Mammary epithelial cell (primary cell): ENCODE results near the genes ZNF628, ZSCAN5C, ZNF583 and ZFP28.

DNA sequence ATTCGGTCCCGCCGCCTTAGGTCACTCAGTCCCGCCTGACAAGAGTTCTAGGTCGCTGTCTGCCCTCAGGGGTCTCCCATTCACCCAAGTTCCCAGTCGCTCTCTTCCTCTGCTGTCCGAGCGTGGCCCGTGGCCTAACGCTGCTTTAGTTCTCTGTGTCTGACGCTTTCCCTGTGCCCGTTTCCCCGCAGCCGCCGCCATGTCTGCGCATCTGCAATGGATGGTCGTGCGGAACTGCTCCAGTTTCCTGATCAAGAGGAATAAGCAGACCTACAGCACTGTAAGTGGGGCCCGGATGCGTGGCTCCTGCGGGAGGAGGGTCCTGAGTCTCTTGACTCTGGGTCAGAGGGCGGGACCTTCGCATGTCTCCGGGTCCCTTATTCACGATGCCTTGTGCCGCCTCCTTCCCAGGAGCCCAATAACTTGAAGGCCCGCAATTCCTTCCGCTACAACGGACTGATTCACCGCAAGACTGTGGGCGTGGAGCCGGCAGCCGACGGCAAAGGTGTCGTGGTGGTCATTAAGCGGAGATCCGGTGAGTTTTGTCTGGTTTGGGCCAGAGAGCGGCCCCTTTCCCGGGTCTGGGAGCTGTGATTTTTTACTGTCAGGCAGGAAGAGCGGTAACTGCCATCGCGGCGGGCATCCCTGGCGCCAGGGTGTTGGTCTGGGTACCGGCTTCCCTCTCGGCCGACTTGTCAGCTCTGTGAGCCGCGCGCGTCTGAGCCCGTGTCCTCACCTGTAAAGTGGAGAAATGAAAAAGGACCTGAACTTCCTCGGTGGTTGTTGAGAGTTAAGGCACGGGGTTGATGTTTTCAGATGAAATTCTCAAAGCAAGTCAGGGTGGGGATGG is 652 bp downstream of the RPL28 start:
- CAGE, long polyA plus RNA = no peak
- RRBS = under 1% methylated on average over 10 of the region's 54 CpGs

- CAGE, long polyA plus RNA = no peak
- RRBS = 1% methylated on average over 28 of the region's 69 CpGs
Observed at GRCh38 chr19:55476314-55477369, at the start of gene ZNF628. ZNF628 (plus strand) TSS chr19:55476617.

DNA sequence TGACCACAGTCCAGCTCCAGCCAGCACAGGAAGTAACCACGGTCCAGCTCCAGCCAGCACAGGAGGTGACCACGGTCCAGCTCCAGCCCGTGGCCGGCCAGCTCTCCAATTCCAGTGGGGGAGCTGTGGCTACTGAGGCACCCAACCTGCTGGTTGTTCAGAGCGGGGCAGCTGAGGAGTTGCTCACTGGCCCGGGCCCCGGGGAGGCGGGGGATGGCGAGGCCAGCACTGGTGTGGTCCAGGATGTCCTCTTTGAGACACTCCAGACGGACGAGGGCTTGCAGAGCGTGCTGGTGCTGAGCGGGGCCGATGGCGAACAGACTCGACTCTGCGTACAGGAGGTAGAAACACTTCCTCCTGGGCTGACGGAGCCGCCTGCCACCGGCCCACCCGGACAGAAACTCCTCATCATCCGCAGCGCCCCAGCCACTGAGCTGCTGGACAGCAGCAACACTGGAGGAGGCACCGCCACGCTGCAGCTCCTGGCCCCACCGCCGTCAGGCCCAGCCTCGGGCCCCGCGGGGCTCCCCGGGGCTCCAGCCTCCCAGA is 1.2 kb upstream of the NAT14 start:
- CAGE, long polyA plus RNA = no peak
- RRBS = no CpG with 5 or more reads among the region's 31 CpGs

DNA sequence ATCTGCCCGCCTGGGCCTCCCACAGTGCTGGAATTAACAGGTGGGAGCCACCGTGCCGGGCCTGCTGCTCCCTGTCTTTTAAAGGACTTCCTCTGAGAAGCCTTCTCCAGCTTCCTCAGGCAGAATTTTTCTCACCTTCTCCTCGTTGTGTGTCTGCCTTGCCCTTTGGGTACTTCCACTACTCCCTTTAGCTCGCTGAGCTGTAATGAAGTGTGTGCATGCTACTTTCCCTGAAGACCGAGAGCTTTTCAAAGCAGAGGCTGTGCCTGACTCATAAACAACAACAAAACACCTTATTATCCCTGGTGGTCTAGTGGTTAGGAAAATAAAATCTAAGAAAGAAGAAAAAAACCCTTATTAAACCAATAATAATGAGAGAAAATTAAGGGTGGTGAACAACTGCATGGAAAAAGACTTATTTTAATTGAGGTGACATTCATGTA is 8.8 kb downstream of the SSC5D start:
- CAGE, long polyA plus RNA = no peak
- RRBS = no CpG with 5 or more reads among the region's 6 CpGs

DNA sequence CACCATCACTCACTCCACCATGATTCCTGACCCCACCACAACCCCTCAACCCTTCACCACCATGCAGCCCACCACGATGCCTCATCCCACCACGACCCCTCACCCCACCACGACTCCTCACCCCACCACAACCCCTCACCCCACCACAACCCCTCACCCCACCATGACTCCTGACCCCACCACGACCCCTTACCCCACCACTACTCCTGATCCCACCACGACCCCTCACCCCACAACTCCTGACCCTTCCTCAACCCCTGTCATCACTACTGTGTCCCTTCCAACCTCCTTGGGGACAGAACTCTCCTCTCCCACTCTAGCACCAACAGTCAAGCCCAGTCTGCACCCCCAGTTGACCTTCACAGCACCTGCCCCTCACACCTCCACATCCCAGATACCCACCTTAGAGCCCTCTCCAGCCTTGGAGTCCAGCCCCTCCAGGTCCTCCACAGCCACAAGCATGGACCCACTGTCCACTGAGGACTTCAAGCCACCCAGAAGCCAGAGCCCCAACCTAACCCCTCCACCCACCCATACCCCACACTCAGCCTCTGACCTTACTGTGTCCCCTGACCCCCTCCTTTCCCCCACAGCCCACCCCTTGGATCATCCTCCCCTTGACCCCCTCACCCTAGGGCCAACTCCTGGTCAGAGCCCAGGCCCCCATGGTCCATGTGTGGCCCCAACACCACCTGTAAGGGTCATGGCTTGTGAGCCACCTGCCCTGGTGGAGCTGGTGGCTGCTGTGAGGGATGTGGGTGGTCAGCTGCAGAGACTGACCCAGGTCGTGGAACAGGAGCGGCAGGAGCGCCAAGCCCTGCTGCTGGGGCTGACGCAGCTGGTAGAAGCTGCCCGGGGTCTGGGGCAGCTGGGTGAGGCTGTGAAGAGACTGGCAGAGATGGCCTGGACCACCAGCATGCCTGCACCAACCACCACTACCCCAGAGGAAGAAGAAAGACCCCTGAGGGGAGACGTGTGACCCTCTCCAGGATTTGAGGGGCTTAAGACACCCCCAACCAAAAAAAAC is 18.6 kb downstream of the SBK2 start:
- CAGE, long polyA plus RNA = no peak
- RRBS = no CpG with 5 or more reads among the region's 11 CpGs

DNA sequence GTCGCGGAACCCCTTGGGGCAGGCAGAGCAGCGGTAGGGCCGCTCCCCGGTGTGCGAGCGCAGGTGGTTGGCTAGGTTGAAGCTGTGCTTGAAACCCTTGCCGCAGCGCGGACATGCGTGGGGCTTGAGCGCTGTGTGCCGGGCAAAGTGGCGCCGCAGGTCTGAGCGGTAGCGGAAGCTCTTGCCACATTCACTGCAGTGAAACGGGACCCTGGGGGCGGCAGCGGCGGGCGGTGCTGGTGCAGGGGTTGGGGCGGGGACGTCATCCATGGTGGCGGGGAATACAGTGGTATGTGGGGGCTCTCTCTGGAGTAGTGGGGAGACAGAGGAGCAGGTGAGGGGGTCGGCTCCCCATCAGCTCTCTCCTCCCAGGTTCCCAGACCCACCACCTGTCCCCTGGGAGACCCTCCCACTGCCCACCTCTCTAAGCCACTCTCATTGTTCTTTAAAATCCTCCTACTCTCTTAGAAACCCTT is 1.7 kb downstream of the FIZ1 start:
- CAGE, long polyA plus RNA = no peak
- RRBS = 90% methylated on average over 12 of the region's 26 CpGs

DNA sequence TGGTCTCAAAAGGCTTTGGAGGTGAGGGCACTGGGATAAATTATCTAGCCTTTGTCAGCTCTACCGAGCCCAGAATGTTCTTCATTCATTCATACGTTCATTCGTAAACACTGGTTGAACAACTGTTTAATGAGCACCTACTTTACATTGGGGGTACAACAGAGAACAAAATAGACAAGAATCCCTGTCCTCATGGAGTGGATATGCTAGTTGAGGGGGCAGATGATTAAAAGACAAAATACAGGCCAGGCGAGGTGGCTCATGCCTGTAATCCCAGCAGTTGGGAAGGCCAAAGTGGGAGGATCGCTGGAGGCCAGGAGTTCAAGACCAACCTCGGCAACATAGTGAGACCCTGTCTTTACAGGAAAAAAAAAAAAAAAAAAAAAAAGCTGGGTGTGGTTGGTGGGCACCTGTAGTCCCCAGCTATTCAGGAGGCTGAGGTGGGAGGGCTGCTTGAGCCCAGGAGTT is 1.7 kb downstream of the ZNF865 start:
- CAGE, long polyA plus RNA = no peak
- RRBS = no CpG with 5 or more reads among the region's 6 CpGs

DNA sequence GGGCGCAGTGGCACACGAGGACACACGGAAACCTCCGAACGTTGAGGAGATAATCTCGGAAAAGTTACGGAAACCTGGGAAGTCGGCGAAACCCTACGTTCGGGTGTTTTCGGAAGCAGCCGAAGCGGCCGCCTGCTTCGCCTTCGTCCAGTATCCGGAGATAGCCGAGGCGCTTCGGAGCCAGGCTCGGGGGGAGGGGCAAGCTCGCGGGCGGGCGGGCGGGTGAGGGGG is 218 bp upstream of the U2AF2 start:
- CAGE, long polyA plus RNA = no peak
- RRBS = under 1% methylated on average over 5 of the region's 27 CpGs

GRCh38 chr19:55686296-55686986 is 11.4 kb downstream of the EPN1 start:
- CAGE, long polyA plus RNA = no peak
- RRBS = no CpG with 5 or more reads among the region's 26 CpGs

- CAGE, long polyA plus RNA = no peak
- RRBS = 55% methylated on average over 2 of the region's 14 CpGs
Observed at GRCh38 chr19:55687097-55687899, 12.3 kb downstream of the EPN1 start.

- CAGE, long polyA plus RNA = no peak
- RRBS = over 99% methylated on average over 2 of the region's 22 CpGs
Observed at GRCh38 chr19:55695027-55695616, 20.1 kb downstream of the EPN1 start.

- CAGE, long polyA plus RNA = no peak
- RRBS = no CpG with 5 or more reads among the region's 32 CpGs
Observed at GRCh38 chr19:55704077-55704922, 29.3 kb downstream of the EPN1 start.

DNA sequence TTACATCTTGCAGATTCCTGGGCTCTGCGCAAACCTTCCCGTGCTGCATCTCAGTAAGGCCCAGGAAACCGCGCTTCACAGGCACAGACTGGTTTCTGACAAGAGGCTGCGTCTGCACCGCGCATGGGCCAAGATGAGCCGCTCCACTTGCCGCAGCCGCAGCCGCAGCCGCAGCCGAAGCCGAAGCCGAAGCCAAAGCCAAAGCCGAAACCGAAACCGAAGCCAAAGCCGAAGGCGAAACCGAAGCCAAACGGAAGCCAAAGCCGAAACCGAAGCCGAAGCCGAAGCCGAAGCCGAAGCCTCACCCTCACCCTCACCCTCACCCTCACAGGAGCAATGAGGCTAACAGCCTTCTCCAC is 29.4 kb downstream of the ZNF787 start:
- CAGE, long polyA plus RNA = no peak
- RRBS = no CpG with 5 or more reads among the region's 28 CpGs

GRCh38 chr19:56142126-56142802 is 1.2 kb downstream of the ZNF444 start:
- CAGE, long polyA plus RNA = no peak
- RRBS = no CpG with 5 or more reads among the region's 15 CpGs

GRCh38 chr19:56201914-56202554 is at the start of gene ZSCAN5C:
ZSCAN5C (plus strand) TSS chr19:56202273.
- CAGE, long polyA plus RNA = no peak
- RRBS = no CpG with 5 or more reads among the region's 4 CpGs

DNA sequence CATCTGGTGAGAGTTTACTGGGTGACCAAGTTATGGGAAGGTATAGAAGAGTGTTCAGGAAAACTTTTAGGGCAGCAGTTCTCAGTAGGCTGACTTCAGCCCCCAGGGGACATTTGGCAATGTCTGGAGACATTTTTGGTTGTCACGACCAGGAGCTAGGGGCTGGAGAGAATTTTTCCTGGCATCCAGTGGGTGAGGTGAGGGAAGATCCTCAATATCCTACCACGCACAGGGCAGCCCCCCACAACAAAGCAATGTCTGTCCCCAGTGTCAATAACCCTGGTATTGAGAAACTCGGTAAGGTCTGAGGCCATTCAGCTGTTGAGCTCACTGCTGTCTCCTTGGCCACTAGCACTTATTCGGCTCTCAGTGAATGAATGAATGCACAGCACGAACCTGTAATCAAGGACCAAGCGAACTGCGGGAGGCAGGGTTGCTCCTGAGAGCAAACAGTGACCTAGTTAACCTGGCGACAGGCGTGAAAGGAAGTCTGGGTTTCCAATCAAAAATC is 730 bp downstream of the ZSCAN5A start:
- CAGE, long polyA plus RNA = no peak
- RRBS = no CpG with 5 or more reads among the region's 9 CpGs

DNA sequence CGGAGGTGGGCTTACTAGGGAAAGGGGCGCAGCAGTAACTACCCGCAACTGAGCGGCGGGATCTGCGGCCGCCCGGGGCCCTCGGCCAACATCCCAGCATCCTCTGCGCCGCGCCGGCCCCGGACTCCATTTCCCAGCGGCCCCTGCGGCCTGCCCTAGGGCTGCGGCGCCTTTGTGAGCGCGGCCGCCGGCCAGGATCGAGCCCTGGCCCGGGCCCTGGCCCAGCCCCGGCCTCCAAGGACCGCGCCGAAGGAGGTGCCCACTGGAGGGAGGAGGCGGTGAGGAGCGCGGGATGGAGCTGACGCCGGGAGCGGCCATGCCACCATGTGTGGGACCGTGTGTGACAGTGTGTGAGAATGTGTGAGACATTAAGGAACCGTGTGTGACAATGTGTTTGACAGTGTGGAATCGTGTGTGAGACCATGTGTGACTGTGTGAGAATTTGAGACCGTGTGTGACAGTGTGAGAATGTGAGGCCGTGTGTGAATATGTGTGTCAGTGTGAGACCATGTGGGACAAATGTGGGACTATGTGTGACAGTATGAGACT is at the start of gene ZNF583:
TSS of gene ZNF583 (plus strand) at position 158 of the 549 bp plus-strand sequence.
- CAGE, long polyA plus RNA = no peak
- RRBS = 4% methylated on average over 30 of the region's 39 CpGs

GRCh38 chr19:56478239-56478594 is 1.1 kb upstream of the ZNF667 start:
- CAGE, long polyA plus RNA = no peak
- RRBS = under 1% methylated on average over 5 of the region's 20 CpGs

- CAGE, long polyA plus RNA = no peak
- RRBS = 3% methylated on average over 58 of the region's 119 CpGs
Observed at GRCh38 chr19:56538151-56539469, at the start of gene ZFP28. ZFP28 (plus strand) TSS chr19:56538948.

GRCh38 chr19:56765200-56765504 is 75.4 kb downstream of the PEG3 start:
- CAGE, long polyA plus RNA = no peak
- RRBS = 4% methylated on average over 11 of the region's 25 CpGs